CMK (cell line): ENCODE results near the gene PSMA7.

GRCh38 chr20:59145642-59146374, 17.8 kb upstream of the ZNF831 start:
- RRBS, result no CpG with 5 or more reads among the region's 20 CpGs

DNA sequence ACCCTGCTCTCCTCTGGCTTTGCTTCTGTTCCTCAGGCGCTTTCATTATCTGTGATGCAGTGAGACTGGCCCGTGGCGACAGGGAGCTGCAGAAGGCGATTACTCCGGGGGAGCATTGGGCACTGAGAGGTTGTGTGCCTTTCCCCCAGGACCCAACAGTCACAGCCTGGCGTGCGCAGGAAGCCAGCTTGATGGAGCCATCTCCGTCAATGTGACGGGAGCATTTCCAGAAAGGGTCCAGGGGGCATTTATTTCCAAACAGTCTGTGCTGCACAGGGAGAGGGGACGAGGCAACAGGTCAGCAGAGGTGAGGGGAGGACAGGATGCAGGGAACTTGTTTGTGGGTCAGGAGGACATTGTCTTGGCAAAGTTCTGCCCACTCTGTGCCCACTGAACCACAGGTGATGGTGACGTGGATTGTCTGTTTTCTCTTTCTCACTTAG, 5.5 kb upstream of the ZNF831 start:
- RRBS, result no CpG with 5 or more reads among the region's 11 CpGs

- RRBS, result no CpG with 5 or more reads among the region's 3 CpGs
Measured at GRCh38 chr20:59160745-59160976, 3.0 kb upstream of the ZNF831 start.

DNA sequence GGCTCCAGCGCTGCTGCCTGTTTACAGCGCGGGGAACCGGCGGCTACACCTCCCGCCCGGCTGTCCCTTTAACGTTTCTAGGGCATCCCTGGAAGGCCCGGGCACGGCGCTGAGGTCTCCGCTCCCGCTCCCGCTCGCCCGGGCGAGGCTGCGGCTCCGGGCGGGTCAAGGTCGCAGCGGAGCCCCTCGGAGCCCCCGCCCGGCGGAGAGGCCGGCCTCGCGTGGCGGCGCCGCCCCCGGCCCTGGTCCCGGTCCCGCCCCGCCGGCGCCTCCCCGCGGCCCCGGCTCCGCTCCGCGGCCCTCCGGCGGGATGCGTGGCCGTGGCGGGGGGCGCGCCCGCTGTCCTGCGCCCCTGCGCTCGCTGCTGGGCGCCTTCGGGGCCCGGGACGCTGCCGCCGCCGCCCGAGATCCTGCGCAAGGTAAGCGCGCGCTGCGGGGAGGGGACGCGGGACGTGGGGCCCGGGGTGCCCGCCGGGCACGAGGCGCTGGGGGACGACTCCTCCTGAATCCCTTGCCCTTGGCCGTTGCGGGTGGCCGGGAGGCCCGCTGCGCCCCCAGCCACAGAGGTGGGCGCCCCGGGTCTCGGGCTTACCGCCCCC, 27.0 kb upstream of the PHACTR3 start:
- RRBS, result 76% methylated on average over 54 of the region's 86 CpGs

DNA sequence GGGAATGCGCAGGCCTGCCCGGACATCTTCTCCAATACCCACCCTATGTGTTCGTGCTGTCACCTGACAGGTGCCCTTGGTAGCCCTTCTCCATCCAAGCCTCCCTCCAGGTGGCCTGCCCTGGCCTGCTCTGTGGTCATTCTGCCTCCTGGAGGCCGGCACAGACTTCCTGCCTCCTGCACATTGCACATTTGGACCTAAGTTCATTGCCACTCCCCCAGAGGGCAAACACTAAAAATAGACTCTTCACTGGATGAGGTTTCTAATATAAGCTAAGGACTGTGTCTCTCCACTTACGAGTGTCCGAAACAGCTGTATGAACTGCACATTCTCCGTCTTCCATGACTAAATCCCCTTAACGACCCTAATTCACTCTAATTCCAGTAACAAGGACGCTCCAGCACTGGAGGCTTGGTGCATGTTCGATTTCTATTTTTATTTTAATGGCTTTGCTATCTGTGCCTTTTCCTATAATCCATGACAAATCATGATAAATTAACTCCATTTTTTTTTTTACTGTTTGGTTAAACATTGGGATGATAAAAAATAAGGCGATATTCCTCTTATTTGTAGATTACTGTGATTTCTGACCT, 18.2 kb upstream of the PHACTR3 start:
- RRBS, result no CpG with 5 or more reads among the region's 11 CpGs

DNA sequence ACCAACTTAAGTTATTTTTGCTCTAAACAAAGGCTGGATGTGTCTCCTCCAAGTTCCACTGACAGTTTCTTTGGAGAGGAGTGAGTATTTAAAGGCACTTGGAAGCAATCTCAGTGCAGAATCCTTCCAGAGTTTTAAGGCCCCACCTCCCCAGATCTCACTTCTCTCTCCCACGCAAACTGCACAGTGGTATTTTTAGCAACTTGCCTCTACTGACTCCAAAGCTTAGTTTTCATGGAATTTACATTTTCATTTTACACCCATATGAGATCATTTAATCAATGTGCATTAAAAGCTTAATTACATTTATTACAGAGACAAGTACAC, 109.9 kb downstream of the SYCP2 start:
- RRBS, result no CpG with 5 or more reads among the region's 1 CpG

- RRBS, result no CpG with 5 or more reads among the region's 4 CpGs
Measured at GRCh38 chr20:59826202-59826501, 107.3 kb downstream of the SYCP2 start.

- RRBS, result no CpG with 5 or more reads among the region's 1 CpG
Measured at GRCh38 chr20:59891668-59891867, 41.9 kb downstream of the SYCP2 start.

GRCh38 chr20:60033927-60035121, 76.1 kb downstream of the CDH26 start:
- RRBS, result no CpG with 5 or more reads among the region's 10 CpGs

DNA sequence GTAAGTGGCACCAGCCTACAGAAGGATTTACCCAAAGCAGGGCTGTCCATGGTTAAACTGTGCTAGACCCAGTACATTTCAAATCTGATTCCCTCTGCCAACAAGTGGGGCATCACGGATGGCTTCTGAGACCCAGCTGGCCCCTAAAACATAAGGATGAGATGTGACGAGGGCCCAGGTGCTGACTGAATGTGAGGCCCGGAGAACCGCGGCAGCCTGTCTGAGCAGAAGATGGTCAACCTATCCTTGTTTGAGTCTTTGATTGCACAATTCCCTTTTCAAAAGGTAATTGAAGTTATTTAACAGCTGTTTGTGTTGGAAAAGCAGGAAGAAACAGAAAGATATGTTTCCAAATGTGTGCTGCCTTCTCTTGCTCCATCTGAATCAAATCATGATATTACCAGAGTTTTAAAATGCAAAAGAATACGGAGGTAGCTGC, 276.4 kb upstream of the CDH4 start:
- RRBS, result no CpG with 5 or more reads among the region's 6 CpGs

- RRBS, result no CpG with 5 or more reads among the region's 33 CpGs
Measured at GRCh38 chr20:61437003-61438172, 185.3 kb downstream of the CDH4 start.

GRCh38 chr20:61501768-61502308, 249.8 kb downstream of the CDH4 start:
- RRBS, result no CpG with 5 or more reads among the region's 16 CpGs

DNA sequence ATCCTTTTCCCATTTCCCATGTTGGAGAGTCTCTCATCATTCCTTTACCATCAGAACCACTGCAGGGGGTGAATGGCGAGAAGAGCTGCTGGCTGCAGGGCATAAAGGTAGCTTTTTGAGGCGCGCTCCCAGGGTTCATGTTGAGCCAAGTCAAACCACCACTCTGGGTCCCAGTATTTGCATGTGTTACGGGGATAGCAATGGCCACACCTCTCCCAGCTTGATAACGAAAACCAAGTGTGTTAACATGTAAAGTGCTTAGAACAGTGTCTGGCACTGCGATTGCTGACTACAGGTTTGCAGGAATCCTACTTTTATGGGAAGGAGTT, 396.5 kb downstream of the CDH4 start:
- RRBS, result no CpG with 5 or more reads among the region's 6 CpGs

DNA sequence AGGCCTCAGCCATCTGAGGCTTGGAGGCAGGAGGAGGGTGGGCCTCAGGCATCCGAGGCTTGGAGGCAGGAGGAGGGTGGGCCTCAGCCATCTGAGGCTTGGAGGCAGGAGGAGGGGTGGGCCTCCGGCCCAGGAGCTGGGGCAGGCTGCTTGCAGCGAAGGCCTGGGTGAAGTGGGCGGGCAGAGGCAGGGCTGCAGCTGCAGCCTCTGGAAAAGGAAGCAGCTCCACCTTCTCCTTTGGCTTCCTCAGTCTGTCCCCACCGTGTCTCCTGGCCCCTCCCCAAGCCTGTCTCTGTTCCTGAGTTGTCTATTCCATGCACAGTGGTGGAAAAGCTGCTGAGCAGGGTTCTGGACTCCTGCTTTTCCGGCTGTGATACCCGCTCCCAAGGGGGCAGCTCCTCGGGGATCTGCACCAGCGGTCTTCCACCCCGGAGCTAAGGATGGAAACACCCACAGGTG, 406.0 kb downstream of the TAF4 start:
- RRBS, result 83% methylated on average over 5 of the region's 10 CpGs

DNA sequence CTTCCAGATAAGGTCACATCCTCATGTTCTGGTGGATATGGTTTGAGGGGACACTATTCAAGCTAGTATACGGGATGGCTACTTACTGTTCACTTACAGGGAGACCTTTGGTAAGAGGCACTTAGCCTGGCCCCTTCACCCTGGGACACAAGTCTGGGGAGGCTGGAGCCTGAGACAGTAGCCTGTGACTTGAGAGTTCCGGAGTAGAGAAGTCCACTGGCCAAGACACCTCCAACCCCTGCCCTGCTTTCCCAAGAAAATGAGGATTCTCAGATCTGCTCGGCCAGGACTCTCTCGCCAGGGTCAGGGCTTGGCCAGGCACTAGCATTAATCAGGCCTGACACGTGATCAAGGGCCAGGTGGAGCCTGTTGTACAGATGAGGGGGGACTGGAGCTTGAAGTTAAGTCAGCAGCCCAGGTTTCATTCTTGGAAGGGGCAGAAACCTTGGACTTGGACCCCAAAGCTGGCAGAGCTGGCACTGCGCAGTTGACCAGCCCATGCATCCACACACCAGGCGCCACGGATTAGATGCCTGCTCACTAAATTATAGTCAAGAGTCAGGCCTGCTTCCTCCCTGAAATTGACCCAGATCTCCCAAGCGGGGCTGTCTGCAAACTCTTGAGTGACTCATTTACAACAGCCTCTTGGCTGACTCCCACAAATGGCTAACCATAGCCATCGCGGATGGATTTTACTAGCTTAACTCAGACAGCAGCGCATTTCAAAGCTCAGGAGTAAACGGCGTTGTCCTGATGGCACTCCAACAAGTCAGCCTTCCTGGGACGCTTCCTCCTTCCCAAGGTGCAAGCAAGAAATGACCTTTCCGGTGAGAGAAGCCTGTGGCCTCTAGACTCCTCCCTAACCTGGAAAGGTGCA, 4.0 kb upstream of the TAF4 start:
- RRBS, result no CpG with 5 or more reads among the region's 16 CpGs

DNA sequence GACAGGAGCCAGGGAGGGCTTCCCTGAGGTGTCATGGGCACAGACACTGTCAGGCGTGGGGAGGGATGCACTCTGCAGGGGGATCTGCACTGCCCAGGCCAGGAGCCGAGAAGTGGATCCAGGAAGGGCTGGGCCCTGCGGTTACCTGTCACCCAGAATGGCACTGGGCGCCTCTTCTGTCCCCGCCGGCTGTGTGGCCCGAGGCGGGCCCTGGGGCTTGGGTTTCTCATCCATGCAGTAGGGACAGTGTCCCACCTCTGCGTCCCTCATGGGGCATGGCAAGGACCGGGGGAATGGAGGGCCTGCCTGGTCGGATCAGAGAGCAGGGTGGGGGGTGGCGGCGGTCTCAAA, 25.3 kb upstream of the LSM14B start:
- RRBS, result 91% methylated on average over 5 of the region's 13 CpGs

- RRBS, result no CpG with 5 or more reads among the region's 13 CpGs
Measured at GRCh38 chr20:62137946-62138530, 5.2 kb downstream of the PSMA7 start.

- RRBS, result no CpG with 5 or more reads among the region's 17 CpGs
Measured at GRCh38 chr20:62139221-62140048, 3.8 kb downstream of the PSMA7 start.

GRCh38 chr20:62142767-62143671, at the start of gene PSMA7:
Gene PSMA7, minus strand, starts transcription at chr20:62143394.
- RRBS, result 1% methylated on average over 94 of the region's 149 CpGs

GRCh38 chr20:62149231-62150072, 5.9 kb downstream of the SS18L1 start:
- RRBS, result no CpG with 5 or more reads among the region's 19 CpGs